Tongue (tissue), 2 donors: Measurements from ENCODE around the gene CATSPERG.

DNA sequence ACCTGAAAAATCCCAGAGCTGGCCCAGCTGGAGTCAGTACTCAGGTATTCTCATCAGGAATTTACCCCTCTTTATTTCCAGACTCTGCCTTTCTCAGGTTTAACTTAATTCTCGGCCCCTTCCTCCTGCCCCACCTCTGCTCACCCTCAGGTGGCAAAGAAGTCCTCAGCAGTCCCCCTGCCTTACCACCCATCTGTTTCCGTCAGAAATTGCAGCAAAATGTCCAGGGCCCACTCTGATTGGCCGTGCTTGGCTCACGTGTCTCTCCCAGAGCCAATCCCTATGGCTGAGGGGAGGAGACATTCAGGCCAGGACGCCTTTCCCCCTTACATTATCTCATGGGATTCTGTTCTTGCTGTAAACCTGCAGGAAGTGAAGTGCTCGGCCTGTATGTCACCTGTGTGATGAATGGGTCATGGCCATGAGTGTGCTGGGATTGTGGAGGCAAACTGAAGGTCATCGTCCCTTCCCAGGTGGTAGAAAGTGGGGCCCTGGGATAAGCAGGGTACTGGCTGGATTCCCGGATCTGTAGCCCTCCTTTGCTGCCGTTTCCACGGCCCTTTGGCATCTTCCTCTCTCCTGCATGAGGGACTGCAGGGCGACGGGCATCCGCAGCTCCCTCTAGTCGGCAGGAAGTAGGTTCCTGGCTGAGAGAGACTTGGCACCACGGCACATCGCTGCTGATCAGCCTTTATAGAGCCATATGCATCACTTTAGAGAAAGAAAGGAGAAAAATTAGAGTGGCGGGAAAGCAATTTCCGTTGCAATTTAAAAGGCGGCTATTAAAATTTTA, 118.1 kb downstream of the SIPA1L3 start:
- RAMPAGE, long total RNA: no peak

DNA sequence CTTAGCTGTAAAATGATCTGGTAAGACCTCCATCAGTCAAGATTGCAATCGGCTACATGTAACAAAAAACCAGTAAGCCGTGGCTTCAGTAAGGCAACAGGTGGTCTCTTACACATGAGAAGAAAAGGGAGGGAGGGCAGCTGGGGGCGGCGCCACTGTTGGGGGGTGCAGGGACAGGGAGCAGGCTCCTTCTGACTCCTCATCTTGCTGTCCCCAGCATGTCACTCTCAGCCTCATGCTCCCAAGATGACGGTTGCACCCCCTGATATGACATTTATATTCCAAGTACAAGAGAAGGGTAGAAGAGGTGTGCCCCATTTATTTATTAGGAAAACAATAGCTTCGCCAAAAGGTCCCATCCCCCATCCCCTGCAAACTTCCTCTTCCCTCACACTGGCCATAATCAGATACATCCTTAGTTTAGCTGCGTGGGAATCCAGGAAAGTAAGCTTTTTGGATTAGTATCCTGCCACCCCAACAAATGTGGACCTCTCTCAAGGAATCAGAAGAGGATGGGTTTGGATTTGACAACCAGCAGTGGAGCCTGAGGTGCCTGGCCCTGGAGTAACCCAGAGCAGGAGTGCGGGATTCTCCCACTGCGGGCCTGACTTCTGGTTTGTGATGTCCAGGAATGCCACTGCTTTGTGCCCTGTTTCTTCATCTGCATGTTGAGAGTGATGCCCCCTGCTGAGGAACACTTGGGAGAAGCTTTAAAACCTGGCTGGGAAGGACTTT, 148.3 kb downstream of the SIPA1L3 start:
- RAMPAGE, long total RNA: no peak

DNA sequence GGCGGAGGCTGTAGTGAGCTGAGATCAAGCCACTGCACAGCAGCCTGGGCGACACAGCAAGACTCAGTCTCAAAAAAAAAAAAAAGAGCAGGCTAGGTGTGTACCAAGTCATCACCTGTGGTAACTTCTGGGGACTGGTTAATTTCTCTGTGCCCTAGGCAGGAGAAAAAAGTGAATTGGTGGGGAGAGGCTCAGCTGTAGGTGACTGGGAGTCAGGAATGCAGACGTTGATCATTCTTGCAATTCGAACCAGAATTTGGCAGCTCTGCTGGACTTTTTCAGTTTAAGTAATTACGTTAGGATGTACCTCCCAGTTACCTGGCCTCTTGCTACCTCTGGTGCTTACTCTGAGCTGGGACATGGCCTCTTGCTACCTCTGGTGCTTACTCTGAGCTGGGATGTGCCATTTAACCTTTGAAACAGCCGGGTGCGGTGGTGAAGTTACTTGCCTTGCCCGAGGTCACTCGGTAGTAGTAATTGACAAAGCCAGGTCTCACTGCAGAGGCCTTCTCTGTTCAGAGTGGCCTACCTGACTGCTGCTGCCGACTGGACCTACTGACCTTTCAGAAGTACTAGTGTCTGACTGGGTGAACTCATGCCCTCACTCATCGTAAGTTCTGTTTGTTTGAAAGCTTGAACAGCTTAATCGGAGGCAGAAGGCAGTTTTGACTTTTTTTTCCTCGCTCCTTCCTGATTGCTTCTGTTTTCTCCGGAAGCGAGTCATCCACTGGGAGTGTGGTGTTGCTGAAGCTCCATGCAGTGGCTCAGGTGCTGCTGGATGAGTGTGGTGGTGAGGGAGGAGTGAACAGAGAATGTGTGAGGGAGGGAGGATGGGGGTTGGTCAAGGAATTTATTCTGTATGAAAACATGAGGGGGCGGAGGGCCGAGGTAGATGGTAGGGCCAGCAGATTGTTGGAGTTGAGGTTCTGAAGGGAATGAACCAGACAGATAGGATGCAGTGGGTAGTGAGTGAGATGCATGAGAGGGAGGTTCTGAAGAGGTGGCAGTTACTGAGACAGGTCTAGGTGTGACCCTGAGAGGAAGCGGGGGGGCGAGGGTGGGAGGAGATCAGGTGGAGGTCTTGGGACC, 2.6 kb downstream of the SPINT2 start:
- RAMPAGE, long total RNA: no peak

DNA sequence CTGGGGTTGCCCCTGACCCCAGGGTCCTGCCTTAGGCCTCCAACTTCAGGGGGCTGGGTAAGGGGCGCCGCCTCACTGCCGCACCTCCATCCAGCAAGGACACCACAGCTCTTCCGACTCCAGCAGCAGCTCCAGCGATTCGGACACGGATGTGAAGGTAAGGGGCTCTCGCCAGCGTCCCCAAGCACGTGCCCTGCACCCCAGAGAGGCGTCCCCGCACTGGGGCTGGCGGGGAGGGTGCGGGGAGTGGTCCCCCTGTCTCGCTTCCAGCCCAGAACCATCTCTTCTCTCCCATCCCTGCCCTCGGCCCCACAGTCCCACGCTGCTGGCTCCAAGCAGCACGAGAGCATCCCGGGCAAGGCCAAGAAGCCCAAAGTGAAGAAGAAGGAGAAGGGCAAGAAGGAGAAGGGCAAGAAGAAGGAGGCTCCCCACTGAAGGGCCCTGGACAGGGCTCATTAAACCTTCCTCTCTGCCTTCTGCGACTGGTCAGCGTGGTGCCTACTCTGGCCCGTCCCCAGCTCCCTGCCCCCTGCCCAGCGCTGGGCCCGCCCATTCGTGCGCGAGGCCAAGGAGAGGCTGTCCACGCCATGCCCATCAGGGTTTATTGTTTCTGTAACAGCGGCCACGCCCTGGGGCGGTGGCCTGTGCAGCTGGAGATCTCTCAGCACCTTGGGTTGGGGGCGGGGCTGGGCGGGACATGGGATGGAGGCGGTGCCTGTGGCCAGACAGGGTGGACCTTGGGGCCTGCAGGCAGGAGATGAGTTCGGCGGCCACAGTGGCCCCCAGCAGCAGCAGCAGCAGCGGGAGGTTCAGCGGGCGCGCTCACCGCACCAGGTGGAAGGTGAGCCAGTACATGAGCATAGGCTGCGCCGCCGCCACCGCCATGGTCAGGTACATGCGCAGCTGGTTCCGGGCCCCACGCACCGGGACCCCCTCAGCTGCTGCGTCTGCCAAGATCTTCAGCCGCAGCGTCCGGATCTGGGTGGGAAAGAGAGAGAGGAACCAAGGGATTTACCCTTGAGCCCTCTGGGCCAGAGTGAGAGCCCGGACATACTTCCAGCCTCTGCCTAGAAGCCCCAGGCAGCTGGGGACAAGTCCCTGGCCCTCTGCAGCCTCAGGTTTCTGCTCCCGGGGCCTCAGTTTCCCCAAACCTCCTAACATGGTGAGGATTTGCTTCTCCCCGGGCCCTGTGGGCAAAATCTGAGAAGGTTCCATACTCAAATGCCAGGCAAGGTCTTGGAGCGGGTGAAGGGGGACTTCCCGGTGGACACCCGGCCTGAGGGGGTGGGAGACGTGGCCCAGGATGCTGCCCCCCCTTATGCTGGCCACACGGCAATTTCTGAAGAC, 952 bp downstream of the C19orf33 start:
- RAMPAGE, long total RNA: no peak

DNA sequence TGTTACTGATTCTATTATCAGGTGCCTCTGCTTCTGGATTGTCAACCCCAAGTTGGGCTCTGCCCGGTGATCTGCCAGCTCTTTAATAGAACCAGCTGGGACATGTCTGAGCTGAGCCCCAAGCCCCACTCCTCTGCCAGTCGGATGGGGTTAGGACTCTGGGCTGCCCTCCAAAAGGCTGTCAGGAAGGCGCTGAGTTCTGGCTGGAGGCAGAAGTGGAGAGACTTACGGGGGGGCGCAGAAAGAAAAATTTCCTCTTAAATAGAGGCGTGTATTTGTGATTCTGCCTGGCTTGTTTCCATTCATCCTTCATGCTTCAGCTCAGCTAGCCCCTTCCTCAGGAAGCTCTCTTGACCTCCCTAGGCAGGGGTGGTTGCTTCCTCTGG, 1.0 kb upstream of the KCNK6 start:
- RAMPAGE, long total RNA: no peak

GRCh38 chr19:38335738-38336751, at the start of gene CATSPERG:
Gene CATSPERG (plus strand): TSS chr19:38335830.
- RAMPAGE, long total RNA: no peak

DNA sequence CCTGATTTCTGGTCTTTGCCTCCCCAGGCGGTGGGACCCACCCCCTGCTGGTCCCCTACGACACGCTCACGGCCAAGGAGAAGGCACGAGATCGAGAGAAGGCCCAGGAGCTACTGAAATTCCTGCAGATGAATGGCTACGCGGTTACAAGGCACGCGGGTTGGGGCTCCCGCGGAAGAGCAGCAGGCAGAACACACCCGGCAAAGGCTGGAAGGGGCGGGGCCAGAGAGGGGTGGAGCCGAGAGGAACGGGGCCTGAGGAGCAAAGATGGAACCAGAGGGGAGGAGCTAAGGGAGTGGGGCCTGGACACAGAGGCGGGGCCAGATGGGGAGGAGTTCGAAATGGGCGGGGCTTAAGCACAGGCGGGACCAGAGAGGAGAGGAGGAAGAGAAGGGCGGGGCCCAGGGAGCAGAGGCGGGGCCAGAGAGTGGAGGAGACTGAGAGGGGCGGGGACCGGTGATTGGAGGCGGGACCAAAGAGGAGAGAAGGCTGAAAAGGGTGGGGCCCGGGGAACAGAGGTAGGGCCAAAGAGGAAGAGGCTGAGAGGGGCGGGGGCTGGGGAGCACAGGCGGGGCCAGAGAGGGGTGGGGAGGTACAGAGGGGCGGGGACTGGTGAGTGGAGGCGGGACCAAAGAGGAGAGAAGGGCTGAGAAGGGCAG, 73.4 kb downstream of the RYR1 start:
- RAMPAGE, long total RNA: no peak

DNA sequence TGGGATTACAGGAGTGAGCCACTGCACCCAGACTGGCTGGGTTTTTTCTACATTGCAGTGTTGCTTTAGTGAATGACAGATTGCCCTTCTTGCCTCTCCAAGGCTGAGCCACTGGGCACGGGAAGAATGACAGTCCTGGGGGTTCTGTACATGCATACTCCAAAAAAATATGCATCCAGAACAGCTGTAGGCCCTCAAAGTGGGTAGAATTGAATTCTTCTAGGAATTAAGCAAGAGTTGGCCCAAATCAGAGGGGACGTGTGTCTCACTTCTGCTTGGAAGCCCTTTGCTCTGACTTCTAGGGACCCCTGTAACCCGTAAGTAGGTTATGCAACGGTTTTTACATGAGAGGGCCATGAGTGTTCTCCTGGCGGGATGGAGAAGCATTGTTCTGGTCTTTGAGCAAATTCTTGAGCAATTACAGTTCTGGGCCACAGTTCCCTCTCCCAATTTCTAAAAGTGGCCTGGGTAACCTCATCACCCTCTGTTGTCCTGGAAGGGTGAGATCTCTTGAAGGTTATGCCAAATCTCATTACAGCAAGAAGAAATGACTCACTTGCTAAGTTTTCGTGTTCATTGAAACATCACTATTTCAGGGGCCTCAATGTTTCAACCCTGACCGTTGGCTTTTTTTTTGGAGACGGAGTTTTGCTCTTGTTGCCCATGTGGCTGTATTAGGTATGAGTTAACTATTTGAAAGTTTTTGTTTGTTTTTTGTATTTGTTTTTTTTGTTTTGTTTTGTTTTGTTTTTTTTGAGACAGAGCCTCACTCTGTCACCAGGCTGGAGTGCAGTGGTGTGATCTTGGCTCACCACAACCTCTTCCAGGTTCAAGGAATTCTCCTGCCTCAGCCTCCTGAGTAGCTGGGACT, 3.8 kb downstream of the ACTN4 start:
- RAMPAGE, long total RNA: no peak

- RAMPAGE, long total RNA: no peak
Observed at GRCh38 chr19:38657515-38658339, 10.3 kb downstream of the ACTN4 start.

DNA sequence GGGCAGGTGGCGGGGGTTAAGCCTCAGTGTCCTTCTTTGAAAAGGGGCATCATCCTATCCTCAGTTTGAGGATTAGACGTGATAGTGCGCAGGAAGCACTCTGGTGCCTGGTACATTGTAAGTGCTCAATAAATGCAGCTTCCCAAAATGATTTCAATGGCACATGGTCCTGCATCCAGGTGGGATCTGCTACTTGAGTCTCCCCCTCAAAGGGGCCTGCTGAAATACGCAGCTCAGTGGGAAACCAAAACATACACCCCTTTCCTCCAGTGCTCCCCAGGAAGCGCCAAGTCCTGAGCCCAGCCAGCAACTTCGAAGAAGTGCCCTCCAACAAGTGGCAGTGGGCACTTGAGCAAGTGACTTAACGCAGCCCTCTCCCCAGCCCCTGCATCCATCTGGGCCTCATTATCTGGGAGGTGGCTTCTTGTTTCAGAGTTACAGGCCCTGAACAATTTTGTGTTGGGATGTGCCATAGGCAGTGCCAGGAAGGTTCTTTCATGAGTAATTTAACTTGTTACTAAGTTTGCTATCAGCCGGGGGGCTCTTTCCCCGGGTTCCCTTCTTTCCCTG, 17.9 kb downstream of the ACTN4 start:
- RAMPAGE, long total RNA: no peak

DNA sequence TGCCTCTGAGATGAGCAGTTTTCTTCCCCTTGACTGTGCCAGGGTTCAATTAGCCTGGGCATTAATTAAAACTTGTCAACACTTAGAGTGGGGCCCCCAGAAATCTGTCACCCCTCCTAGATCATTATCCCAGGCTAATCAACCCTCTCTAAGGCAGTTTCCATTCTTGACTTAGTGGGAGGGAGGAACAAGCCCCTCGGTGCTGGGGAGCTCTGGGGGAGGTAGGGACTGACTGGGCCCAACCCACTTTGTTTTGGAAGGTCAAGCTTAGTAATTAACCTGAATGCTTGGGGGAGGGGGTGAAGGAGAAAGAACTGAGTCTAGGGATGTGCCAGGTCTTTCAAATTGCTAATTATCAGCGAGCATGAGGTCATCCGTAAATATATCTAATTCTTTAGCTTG, 19.2 kb downstream of the ACTN4 start:
- RAMPAGE, long total RNA: no peak

- RAMPAGE, long total RNA: no peak
Observed at GRCh38 chr19:38685284-38685712, 37.8 kb downstream of the ACTN4 start.

GRCh38 chr19:38697655-38698307, 46.5 kb downstream of the CAPN12 start:
- RAMPAGE, long total RNA: no peak

GRCh38 chr19:38706770-38707313, 37.4 kb downstream of the CAPN12 start:
- RAMPAGE, long total RNA: no peak

DNA sequence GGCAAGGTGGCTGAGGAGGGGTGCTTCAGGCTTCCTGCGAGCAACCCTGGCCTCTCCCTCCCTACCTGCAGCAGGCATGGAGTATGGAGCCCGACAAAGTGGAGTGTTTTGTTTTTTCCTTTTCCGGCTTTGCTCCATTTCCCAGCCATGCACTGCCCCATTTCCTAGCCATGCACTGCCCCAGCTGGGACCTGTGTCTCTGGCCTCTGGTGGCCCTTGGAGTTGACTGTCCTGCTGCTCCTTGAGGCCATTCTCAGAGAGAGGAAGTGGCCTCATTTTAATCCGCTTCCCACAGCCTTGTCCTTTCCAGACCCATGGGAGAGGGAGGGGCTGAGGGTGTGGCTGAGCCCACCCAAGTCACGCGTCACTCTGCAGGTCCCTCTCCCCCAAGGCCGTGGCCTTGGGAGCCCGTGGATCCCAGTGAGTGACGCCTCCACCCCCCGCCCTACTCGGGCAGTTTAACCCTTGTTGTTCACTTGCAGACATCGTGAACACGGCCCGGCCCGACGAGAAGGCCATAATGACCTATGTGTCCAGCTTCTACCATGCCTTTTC, 34.4 kb downstream of the CAPN12 start:
- RAMPAGE, long total RNA: no peak

GRCh38 chr19:38727811-38728807, 16.2 kb downstream of the CAPN12 start:
- RAMPAGE, long total RNA: no peak

- RAMPAGE, long total RNA: no peak
Observed at GRCh38 chr19:38730996-38731287, 13.3 kb downstream of the CAPN12 start.

- RAMPAGE, long total RNA: no peak
Observed at GRCh38 chr19:38736476-38737290, 7.6 kb downstream of the CAPN12 start.

GRCh38 chr19:38743921-38744449, 289 bp downstream of the CAPN12 start:
- RAMPAGE, long total RNA: no peak

DNA sequence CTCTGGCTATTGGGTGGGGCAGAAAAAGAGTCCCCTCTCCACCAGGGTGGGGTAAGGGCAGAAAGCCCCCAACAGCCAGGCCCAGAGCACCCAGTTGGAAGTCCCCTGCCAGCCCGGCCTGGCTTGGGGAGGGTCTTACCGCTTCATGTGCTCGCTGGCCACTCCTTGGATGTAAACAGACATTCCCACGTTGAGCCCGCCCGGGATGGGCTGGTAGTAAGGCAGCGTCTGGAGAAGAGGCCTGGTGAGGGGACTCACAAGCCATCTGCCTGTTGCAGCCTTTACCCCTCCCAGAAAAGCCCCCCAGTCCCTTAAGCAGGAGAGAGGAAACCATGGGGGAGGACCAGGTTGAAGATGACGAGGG, 471 bp downstream of the LGALS4 start:
- RAMPAGE, long total RNA: no peak